Type B pancreatic cell (in vitro differentiated cells): ENCODE results near the genes DPH1 and CCDC92B.

GRCh38 chr17:2024125-2024745 lies 899 bp downstream of the RTN4RL1 start:
- PRO-cap: no peak

GRCh38 chr17:2029793-2030466 lies at the start of gene DPH1:
Gene DPH1, plus strand, starts transcription at chr17:2030153.
- PRO-cap: unidirectional peak, plus-strand start at chr17:2030155

DNA sequence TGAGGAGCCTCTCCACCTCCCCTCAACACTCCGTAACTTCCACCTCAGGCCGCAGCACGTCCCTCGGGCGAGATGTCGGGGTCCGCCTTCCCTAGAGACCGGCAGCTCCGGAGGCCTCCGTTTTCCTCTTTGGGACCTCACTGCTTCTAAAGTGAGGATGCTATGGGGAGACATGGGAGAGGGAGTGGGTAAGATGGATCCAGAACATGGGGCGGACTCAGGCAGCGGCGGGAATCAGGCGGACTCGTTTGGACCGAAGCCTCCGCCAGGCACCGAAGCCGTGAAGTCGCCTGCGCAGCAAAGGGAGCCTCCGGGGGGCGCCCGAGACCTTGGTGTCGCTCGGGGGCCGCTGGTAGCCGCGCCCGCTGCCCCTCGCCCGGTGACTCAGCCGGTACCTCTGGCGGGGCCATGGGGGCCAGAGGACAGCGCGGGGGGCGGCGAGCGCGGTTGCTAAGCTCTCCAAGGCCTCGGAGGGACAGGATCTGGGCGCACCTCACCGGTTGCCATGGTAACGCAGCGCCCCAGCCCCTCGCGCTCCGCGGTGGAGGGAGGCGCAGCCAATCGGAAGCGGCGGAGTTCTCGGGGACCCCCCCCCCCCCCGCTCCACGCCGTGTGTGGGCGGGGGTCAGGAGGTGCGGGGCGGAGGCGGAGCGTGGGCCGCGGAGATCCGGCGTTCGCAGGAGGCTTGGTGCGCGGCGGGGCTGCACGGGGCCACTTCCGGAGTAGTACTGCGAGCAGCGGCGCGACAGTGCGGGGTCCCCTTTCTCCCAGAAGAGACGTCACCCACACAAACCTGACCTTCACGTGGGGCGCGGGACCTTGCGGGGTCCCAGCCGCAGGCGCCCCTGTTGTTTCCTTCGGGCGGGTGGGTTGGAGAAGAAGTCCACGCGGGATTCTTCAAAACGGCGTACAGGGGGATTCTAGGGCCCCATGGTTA lies 1.2 kb upstream of the HIC1 start:
- PRO-cap: no peak

- PRO-cap: no peak
These were observed 2.9 kb downstream of the HIC1 start for GRCh38 chr17:2057705-2058233.

GRCh38 chr17:2090098-2090586 lies 35.2 kb downstream of the HIC1 start:
- PRO-cap: no peak

- PRO-cap: no peak
These were observed 52.7 kb downstream of the HIC1 start for GRCh38 chr17:2107542-2108029.

- PRO-cap: no peak
These were observed 124.0 kb downstream of the SMG6 start for GRCh38 chr17:2179411-2180232.

DNA sequence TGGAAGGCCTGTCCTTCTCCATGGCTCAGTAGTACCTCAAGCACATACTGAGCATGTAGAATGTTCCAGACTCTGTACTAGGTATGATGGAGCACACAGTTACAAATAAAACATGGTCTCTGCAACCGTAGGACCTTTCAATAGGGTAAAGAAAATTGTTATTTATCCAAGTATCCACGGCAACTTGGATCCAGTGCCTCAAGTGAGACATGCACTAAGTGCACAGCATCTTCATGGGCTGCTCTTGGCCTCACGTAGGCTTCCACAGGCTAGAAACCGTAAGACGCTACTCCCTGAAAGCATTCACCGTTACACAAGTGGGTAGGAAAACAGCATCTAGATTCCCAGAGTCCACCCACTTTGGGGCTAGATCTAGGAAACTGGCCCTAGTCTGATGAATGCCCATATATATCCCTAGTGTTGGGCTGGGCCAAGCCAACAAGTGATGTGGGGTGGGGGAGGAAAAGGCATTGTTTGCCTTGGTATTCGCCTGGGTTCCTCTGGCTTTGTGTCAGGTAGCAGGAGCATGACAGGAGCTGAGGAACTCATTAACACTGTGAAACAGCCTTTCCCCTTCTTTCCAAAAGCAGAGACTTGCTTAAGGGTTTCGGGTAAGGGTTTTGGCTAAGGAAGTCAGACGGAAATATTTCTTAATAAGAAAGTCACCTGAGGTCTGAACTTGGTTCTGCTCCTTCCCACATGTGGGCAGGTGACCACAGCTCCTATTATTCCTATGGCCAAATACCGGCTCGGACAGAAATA lies 112.4 kb downstream of the SMG6 start:
- PRO-cap: no peak

GRCh38 chr17:2266413-2267195 lies 37.0 kb downstream of the SMG6 start:
- PRO-cap: no peak

DNA sequence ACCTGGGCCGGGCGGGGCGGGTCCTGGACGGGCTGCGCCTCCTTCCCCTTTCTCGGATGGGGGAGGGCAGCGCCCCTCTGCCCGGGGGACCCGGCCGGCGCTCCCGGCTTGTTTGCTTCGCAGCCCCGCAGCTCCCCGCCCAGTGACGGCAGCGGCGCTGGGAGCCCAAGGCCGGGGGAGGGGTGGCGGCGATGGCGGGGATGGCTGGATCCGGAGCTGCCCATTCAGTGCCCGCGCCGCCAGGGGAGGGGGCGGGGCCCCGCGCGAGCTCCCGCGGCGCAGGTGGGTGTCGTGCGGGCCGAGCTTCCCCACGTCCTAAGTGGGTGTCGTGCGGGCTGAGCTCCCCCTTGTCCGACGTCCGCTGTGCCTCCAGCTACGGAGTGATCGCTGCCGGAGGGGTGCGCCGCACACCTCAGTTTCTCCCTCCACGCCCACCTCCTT lies 567 bp downstream of the SGSM2 start:
- PRO-cap: bidirectional peak, plus-strand start at position 266 of the sequence, minus-strand start at position 144 of the sequence

- PRO-cap: no peak
These were observed 7.3 kb downstream of the CLUH start for GRCh38 chr17:2704349-2704665.

DNA sequence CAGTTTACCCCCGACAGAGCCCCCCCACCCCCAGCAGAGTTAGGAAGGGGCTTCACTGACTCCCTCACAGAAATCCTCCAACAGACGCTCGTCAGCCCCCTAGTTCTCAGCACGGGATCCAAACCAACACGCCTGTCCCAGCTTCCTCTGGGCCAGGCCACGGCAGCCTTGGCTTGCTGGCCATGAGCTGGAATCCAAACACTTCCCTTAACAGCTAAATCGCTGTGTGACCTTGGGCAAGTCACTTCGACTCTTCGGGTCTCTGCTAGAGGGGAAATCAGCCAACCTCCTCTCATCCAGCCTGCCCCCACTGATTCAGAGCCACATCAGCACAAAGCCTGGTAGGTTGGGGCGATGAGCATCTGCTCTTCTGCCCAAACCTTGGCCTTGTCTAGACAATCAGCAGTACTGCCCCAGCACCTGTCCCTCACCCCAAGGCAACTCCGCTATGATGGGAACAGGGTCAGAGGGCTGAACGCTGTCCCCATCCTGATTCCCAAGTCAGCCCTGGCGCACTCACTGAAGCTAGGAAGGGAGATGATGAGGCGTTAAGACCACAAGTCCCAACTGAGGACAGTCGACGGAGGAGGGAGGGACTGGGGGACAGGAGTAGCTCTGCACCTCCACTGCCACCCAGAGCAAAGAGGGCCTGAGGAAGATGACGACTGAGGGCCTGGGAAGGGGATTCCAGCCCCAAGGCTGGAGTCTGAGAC lies 1.5 kb downstream of the CLUH start:
- PRO-cap: no peak

DNA sequence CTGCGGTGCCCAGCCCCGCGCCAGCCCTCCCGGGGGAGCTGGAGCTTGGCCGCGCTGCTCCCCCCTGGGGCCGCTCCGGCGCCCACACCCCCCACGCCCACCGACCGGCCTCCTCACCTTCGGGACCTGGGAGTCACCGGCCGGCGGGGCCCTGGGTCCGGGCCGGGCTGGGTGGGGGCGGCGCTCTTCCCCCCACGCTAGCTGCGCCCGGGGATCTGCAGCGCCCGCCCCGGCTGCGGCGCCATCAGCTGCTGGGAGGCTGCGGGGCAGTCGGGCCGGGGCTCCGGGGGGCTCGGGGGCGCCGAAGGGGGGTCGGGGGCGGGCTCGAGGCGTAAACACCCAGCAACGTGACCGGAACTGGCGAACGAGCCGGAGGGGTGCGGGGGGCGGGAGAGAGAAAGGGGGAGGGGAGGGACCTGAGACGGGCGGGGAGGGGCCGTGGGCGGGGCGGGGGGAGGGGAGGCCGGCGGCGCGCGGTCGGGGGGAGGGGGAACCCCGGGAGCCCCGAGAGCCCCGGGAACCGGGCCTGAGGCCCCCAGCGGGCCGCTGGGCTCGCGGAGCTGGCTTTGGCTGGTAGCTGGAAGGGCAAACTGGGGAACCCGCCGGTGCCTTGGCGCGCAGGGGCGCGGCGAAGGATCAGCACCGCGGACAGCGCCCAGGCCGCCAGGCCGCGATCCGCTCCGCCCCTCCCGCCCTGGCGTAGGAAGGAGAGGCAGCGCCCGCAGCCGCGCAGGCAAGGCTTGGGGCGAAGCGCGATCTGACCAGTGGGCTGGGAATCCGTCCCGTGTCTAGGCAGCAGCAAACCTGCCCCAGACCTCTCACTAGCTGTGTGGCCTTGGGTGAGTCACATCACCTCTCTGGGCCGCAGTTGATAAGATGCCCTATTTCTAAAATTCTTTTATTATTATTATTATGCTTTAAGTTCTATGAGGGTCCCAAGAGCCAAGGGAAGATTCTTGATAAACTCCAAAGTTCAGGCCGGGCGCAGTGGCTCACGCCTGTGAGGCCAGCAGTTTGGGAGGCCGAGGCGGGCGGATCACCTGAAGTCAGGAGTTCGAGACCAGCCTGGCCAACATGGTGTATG lies at the start of gene CCDC92B:
Gene CCDC92B (minus strand): TSS at position 359 of the 1,084 bp plus-strand sequence.
- PRO-cap: no peak

DNA sequence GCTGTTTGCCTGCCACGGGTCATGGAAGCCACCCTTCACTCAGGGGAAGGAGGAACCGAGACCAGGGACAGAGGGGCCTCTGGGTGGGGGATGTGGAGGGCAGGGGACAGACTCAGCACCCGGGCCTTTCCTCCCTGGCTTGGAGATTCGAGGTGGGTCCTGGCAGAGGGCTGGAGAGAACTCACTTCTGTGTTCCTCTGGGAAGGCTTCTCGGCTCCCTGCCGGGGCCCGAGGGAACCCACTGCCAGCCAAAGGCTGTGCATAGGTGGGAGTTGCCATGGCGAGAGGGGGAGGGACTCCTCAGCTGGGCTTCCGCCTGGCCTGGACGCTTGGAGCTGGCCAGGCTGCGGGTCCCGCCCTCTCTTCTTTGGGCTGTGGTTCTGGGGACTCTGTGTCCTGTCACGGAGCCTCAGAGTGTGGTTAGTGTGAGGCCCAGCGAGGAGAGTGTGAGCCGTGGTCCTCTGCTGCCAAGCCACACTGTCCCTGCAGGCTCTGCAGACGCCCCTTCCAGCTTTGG lies 123.2 kb downstream of the OR1D5 start:
- PRO-cap: no peak

- PRO-cap: no peak
These were observed 54.0 kb downstream of the OR1D5 start for GRCh38 chr17:3009331-3009951.

DNA sequence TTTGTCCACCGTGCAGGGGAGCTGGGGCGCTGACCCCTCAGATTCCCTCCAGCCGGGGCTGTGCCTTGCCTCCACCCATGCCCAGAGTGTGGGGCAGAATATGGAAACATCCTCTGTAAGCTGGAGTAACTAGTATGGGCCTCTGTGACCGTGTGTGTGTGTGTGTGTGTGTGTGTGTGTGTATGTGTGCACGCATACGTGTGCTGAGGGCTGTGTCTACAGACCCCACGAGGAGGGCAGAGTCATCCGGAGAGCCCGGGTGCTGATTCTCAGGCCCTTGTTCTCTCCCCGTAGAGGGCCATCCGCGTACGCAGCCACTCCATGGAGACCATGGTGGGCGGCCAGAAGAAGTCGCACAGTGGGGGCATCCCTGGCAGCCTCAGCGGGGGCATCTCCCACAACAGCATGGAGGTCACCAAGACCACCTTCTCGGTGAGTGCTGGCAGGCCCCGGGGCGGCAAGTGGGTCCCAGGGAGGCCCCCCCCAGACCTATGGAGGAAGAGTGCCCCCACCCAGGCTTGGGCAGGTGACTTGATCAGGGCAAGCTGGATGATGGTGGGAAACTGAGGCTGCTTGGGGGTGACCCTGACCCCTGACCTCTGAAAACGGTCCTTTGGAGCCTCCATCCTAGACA lies 45.5 kb downstream of the OR1D5 start:
- PRO-cap: no peak

GRCh38 chr17:3475251-3475761 lies 491 bp upstream of the ASPA start:
- PRO-cap: no peak

DNA sequence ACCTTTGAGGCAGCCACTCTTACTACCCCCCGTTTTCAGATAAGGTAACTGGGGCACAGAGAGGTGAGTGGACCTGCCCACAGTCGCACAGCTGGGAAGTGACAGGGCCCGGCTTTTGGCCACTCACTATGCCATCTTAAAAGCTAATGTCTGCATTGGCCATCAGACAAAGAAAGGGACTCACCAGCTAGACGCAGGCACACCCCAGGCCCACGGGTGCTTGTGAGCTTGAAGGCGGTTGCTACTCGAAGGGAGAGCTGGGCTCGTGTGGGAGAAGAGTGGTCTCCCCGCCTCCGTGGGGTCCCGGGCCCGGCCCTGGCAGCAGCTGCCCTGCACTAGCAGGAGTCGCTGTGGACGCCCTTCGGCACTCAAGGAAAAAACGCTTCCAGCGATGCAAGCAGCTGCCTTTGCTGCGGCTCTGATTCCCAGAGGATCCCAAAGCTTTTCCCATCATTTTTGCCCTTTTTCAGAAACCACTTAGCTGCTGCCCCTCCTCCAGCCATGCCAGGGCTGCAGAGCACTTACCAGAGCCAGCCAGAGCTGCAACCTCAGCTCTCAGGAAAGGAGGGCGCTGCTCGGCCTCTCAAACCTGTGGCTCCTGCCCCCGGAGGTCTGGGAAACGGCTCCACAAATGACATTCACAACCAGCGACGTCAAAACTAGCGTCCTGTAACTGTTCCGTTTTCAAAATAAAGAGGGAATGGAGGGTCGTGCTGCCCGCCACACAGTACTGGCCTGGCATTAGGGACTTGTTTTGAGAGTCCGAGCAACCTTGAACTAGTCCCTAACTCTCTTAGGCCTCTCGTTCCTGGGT lies 12.3 kb downstream of the TRPV1 start:
- PRO-cap: no peak

DNA sequence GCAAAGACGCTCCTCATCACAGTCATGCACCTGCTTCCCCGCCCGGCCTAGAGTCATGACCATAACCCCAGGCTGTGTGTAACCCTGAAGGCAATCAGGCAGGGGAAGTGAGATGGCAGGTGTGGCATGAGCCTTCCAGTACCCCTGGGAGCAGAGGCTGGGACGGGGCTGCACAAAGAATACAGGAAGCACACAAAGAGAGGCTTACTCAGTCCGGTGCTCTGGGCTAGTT lies 9.4 kb downstream of the CTNS start:
- PRO-cap: no peak

DNA sequence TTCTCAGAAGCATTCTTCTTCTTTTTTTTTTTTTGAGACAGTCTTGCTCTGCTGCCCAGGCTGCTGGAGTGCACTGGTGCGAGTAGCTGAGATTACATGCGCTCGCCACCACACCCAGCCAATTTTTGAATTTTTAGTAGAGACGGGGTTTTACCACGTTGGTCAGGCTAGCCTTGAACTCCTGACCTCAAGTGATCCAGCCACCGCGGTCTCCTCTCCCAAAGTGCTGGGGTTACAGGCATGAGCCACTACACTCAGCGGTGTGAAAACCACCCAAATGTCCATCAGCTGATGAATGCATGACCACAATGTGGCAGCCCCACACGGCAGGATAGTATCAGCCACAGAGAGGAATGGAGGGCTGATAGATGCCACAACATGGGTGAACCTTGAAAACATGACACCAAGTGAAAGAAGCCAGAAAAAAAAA lies 2.1 kb downstream of the P2RX5 start:
- PRO-cap: no peak